AG09319 (cell line): ENCODE measurements around the gene KIAA1671.

- RRBS = no CpG with 5 or more reads among the region's 24 CpGs
Observed at GRCh38 chr22:23895343-23895977, 1.3 kb downstream of the MIF start.

GRCh38 chr22:24177164-24177856 lies 4.0 kb upstream of the SUSD2 start:
- RRBS = no CpG with 5 or more reads among the region's 13 CpGs

- RRBS = no CpG with 5 or more reads among the region's 9 CpGs
Observed at GRCh38 chr22:24178655-24179092, 2.6 kb upstream of the SUSD2 start.

GRCh38 chr22:24231045-24231488 lies 13.8 kb downstream of the GGT5 start:
- RRBS = 54% methylated on average over 2 of the region's 13 CpGs

- RRBS = no CpG with 5 or more reads among the region's 6 CpGs
Observed at GRCh38 chr22:24303034-24303859, 32.6 kb downstream of the SPECC1L start.

- RRBS = no CpG with 5 or more reads among the region's 13 CpGs
Observed at GRCh38 chr22:24400930-24401891, 26.2 kb upstream of the ADORA2A start.

DNA sequence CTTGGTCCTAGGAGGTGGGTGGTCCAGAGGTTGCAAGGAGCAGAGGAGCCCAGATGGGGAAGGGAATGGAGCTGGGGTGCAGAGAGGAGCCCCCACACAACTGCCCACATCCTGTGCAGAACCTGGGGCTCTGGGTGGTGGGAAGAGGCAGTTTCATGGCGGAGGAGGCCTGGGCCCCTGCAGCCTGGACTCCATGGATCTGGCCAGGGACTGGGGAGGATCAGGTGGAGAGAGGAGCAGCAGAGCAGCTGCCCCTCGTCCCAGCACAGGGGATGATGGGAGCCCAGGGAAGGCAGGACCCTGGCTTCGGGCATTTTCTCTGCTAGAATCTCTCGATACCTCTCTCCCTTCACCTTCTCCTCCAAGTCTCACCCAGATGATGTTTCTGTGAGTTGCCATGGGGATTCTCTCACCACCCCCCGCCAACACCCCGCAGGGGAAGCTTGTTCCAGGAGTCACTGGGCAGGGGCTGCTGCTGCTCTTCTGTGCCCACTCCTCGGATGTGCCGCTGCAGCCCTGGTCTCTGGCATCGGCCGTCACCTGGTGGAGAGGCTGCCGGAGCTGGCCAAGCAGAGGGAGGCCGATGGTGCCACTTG lies 800 bp upstream of the ADORA2A start:
- RRBS = 84% methylated on average over 2 of the region's 12 CpGs

DNA sequence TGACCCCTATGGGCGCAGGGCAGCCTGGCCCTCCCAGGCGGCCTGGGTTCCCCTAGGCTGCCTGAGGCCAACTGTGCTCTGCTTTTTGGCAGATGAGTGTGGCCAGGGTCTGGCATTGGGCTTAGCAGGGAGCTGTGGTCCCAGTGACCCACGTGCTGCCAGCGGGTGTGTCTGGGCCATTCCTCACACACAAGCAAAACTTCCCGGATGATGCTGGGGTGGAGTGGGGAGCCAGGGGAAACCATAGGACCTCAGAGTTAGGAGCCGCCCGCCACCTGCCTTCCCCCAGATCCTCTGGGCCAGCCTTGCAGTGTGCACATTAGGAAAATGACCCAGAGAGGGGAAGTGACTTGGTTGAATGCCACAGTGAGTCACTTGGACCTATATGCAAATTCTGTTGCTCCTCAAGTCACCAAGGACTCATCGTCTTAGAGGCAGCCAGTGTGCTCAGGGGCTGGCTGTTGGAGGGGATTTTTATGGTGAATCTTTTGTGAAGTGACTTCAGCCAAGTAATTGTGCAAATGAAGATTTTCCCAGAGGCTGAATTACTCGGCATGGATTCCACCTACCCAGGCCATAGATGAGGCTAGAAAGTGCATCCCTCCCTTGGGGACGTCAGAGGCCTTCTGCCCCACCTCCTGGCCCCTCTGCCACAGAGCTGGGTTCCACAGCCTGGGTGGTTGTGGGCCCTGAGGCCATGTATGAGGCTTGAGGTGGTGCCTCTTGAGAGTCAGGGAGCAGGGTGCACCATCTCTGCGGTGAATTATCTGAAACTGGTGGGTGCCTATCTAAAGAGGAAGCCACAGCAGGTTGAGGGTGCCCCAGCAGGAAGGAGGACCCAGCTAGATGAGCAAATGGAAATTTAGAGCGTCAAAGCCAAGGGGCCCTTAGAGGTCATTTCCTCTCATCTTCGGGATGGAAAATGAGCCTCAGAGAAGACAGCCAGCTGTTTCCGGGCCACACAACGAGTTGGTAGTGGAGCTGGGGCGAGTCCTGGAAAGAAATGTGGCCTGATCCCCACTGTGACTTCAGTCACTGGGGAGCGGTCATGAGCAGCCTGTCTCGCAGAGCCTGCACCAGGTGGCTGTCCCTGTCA lies 6.9 kb downstream of the ADORA2A start:
- RRBS = no CpG with 5 or more reads among the region's 18 CpGs

- RRBS = no CpG with 5 or more reads among the region's 4 CpGs
Observed at GRCh38 chr22:24511896-24512383, 16.8 kb downstream of the UPB1 start.

DNA sequence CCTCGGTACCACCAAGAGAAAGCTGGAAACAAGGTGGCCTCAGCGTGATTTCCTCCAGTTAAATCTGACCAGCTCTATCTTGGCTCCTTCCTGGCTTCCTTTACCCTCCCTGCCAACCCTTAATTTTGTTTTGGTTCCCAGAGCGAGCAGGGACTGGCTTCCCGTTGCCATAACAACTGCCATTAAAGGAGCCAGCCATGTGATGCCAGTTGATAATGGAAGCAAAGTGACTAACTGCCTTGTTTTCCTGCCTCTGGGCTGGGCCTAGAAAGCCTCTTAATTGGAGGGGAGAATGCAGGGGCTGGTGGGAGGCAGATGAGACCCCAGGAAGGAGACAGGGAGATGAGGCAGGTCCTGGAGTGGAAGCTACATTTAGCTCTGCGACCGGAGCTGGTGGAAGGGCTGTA lies 4.4 kb downstream of the SGSM1 start:
- RRBS = no CpG with 5 or more reads among the region's 6 CpGs

- RRBS = no CpG with 5 or more reads among the region's 9 CpGs
Observed at GRCh38 chr22:24943019-24943546, 3.4 kb downstream of the LHFPL7 start.

DNA sequence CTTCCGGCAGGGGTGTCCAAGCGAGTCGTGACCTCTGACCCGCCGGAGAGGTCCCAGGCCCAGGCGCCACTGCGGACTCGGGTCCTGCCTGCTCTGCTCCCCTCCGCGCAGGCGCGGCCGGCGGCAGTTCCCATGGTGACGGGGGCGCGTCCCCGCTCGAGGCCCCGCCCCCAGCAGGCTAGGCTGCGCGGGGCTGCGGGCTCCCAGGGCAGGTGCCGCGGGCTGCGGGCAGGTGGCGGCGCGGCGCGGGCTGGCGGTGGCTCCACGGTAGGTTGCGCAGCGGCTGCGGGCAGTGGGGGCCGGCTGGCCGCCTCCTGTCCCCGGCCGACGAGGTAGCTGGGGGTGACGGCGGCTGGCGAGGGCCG lies at the start of gene KIAA1671:
Gene KIAA1671, plus strand, starts transcription at position 211 of the 365 bp plus-strand sequence.
- RRBS = under 1% methylated on average over 19 of the region's 45 CpGs

- RRBS = no CpG with 5 or more reads among the region's 22 CpGs
Observed at GRCh38 chr22:24975941-24976921, 23.7 kb downstream of the KIAA1671 start.

GRCh38 chr22:25013876-25014103 lies 61.3 kb downstream of the KIAA1671 start:
- RRBS = no CpG with 5 or more reads among the region's 2 CpGs

- RRBS = no CpG with 5 or more reads among the region's 12 CpGs
Observed at GRCh38 chr22:25052026-25052817, 99.7 kb downstream of the KIAA1671 start.

DNA sequence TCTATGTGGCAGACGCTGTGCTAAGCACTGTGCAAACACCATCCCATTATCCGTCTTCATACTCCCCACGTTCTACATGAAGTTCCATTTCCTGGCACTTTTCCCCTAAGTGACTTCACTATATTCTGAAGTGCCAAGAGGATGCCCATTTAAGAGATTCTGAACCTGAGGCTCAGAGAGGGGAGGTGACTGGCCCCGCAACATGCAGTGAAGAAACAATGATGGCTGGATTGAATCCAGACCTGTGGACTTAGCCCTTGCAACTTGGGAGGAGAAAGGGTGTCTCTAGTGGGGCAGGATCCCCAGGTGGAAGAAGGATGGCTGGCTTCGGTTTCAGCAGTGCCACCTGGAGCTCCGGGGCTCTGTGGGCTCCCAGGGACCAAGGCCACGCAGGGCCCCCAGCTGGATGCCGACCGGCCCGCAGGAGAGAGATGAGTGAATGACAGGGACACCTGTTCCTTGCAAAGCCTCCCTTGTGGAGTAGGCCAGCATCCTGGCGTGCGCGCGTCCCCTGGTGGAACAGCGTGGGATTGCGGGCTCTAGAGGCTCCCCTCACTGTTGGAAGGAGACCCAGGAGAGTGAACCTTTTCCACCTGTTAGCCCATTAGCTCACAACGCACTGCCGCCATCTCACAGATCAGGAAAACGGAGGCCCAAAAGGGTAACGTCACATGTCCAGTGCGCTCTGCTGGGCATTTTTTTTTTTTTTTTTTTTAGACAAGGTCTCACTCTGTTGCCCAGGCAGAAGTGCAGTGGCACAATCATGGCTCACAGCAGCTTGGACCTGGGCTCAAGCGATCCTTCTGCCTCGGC lies 104.6 kb downstream of the KIAA1671 start:
- RRBS = 4% methylated on average over 4 of the region's 23 CpGs

DNA sequence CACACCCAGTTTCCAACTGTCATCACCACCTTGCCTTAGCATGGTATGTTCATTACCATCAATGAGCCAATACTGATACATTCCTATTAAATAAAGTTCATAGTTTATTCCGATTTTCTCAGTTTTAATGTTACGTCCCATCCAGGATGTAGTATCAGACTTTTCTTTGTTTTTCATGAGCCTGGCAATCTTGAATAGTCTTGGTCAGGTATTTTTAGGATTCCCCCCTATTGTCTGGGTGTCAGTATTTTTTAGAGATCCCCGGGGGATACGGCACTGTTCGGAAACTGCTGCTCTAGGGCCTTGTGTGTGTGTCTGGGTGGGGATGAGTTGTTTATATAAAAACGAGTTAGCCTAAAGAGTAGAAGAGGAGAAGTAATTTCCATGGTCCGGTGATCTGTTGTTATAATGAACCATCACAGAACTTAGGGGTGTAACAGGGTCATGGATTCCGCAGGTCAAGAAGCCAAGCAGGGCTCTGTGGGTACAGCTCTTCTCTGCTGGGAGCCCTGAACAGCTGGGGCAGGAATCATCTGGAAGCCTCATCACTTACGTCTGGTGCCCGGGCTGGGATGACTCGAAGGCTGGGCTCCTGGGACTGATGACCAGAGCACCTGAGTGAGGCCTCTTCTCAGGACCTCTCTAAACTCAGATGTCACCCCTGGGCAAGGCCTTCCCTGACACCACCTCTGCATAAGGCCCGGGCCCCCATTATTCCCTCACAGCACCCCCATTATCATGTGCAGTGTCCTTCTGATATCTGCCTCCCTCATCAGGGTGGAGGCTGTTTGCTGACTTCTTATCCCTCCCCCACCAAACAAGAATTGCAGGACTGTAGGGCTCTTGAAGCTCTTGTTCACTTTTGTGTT lies 106.0 kb downstream of the KIAA1671 start:
- RRBS = no CpG with 5 or more reads among the region's 12 CpGs

GRCh38 chr22:25096385-25096727 lies 103.3 kb upstream of the CRYBB3 start:
- RRBS = no CpG with 5 or more reads among the region's 9 CpGs

GRCh38 chr22:25110638-25111660 lies 88.7 kb upstream of the CRYBB3 start:
- RRBS = 3% methylated on average over 5 of the region's 43 CpGs

DNA sequence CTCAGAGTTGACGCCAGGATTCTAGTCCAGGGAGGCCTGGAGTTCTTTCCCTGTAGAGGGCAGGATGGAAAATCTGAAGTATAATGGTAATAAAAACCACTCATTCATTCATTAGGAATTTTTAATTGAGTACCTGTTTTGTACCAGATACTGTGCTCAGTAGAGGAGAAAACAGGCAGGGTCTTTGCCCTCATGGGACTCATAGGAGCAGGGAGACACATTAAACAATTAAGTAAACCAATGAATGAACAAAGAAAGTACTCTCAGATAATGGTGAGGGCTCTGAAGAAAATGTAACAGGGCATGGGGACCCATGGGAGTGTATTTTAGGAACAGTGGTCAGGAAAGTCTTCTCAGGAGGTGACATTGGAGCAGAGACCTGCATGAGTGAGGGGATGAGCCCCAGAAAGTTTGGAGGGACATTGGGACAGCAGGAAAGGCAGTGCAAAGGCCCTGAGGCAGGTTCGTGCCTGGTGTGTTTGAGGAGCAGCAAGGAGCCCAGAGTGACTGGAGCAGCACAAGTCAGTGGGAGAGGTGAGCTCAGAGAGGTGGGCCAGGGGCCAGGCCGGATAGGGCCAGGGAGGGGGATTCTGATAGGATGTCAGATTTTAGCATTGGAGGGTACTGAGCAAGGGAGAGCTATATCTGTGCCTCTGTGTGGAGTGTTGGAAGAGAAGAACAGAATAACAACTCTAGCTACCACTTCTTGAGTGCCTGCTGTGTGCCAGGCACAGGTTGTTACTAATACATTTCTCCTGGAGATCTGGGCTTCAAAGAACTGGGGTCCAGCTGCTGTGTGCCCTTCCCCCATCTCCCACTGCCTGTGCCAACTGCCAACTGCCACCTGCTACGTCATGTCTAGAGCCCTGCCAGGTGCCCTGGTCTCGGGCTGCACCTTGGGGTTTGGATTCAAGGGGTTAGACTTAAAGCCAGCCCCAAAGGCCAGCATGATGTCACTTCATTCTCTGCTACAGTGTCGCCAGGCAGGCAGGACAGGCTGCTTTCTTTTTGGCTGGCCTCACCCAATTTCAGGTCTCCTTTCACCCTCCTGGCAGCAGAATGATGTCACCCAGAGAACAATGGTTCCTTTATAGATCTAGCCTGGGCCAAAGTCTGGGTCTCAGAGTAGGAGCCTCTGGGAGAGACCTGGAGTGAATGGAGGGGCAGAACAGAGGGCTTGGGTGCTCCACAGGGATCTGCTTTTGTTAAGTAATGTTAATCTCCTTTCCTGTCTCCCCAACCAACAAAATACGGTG lies 79.9 kb upstream of the CRYBB3 start:
- RRBS = no CpG with 5 or more reads among the region's 7 CpGs